OVCAR3 (cell line): ENCODE measurements around the genes MSANTD4 and POGLUT3.

GRCh38 chr11:103908005-103908580, 128.3 kb upstream of the DDI1 start:
- RRBS = no CpG with 5 or more reads among the region's 2 CpGs

- RRBS = no CpG with 5 or more reads among the region's 3 CpGs
Observed at GRCh38 chr11:103929381-103929916, 107.0 kb upstream of the DDI1 start.

- RRBS = no CpG with 5 or more reads among the region's 1 CpG
Observed at GRCh38 chr11:104413963-104414271, 250.0 kb upstream of the PDGFD start.

DNA sequence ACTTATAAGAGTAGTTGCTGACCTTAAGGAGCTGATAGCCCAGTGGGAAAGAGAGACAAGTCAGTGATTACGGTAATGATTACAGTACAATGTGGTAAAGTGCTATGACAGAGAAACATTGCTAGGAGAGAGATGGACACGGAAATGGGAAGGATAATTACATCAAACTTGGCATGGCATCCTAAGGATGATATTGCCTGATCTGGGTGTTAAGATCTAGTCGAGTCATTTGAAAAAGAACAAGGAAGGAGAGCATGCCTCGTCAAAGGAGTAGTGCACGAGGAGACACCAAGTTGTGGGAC, 7.9 kb downstream of the GRIA4 start:
- RRBS = no CpG with 5 or more reads among the region's 5 CpGs

GRCh38 chr11:106021608-106022901, at the start of gene MSANTD4:
TSS of gene MSANTD4 (minus strand) at chr11:106022240.
- RRBS = 4% methylated on average over 24 of the region's 61 CpGs

DNA sequence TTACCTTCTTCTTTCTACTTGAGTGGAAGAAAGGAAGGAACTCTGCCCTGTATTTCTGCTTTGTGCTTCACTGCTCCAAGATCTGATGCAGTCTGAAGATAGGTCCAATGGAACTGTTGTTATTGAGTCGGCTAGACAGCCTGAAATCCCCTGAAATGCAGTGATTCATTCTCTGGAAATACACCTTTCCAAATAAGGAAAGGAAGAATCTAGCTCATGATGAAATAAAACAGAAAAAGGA, 322.8 kb downstream of the GUCY1A2 start:
- RRBS = no CpG with 5 or more reads among the region's 1 CpG

- RRBS = no CpG with 5 or more reads among the region's 4 CpGs
Observed at GRCh38 chr11:106733577-106733877, 284.7 kb downstream of the GUCY1A2 start.

DNA sequence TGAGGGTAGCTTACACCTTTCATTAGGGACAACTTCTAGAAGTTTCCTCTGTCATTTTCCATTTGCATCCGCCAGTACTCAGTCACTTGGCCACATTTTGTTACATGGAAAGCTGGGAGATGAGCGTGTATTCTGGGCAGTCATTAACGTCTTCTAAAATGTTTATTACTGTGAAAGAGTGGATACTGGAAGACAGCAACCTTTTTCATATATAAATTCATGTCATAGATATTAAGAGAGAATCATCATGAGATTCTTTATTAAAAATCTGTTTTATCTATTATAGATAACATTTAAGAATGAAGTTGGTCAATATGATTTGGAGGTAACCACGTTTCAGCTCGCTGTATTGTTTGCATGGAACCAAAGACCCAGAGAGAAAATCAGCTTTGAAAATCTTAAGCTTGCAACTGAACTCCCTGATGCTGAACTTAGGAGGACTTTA, 26.1 kb upstream of the ACAT1 start:
- RRBS = no CpG with 5 or more reads among the region's 5 CpGs

GRCh38 chr11:108200043-108200625, 22.3 kb downstream of the NPAT start:
- RRBS = no CpG with 5 or more reads among the region's 4 CpGs

- RRBS = 4% methylated on average over 31 of the region's 87 CpGs
Observed at GRCh38 chr11:108497957-108498789, at the start of gene POGLUT3. TSS of gene POGLUT3 (minus strand) at chr11:108498384.

GRCh38 chr11:109946202-109946884, 146.8 kb upstream of the ZC3H12C start:
- RRBS = no CpG with 5 or more reads among the region's 9 CpGs

DNA sequence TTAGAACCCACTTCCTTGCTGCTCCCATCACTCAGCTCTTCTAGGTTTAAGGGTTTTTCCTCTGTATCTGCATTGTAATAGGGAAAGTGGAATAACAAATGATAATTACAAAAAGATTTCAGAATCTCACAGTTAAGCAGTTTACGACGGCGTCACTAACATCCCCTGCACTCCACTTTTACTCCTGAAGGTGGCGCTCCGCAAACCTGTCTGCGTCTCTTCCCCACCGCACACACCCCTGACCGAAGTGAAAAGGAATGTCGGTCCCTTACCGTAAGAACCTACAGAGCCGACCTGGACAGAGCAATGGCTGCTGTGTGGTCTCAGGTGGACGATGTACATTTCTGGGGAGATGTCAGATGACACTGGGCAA, 80.9 kb downstream of the ZC3H12C start:
- RRBS = no CpG with 5 or more reads among the region's 12 CpGs

GRCh38 chr11:110237451-110237846, 59.0 kb downstream of the RDX start:
- RRBS = no CpG with 5 or more reads among the region's 8 CpGs

GRCh38 chr11:110257571-110258328, 38.7 kb downstream of the RDX start:
- RRBS = no CpG with 5 or more reads among the region's 3 CpGs

- RRBS = no CpG with 5 or more reads among the region's 3 CpGs
Observed at GRCh38 chr11:110376461-110376907, 53.3 kb upstream of the FDX1 start.

DNA sequence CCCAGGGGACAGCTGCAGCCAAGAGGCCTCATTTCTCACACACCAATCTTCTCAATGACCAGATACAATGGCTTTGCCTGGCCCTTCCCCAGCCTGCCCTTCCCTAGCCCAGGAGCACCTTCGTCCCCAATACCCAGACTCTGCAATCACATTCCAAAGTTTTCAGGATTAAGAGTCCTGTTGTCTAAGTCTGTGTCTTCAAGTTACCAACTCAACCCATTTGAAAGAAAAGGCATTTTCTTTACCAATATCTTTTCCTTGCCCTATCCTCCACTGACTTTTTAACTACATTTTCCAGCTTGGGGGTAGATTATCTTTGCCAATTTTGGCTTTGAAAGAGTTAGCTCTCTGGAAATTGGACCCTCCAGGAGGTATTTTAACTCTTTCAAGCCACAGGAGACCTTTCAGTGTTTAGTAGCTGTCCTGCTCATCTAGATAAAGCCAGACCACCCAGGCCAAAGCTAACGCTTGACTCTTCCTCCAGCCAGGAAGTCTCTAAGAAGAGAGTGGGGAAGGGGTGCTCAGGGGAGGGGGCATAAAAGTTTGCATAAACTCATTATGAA, 235.2 kb upstream of the ARHGAP20 start:
- RRBS = no CpG with 5 or more reads among the region's 2 CpGs

DNA sequence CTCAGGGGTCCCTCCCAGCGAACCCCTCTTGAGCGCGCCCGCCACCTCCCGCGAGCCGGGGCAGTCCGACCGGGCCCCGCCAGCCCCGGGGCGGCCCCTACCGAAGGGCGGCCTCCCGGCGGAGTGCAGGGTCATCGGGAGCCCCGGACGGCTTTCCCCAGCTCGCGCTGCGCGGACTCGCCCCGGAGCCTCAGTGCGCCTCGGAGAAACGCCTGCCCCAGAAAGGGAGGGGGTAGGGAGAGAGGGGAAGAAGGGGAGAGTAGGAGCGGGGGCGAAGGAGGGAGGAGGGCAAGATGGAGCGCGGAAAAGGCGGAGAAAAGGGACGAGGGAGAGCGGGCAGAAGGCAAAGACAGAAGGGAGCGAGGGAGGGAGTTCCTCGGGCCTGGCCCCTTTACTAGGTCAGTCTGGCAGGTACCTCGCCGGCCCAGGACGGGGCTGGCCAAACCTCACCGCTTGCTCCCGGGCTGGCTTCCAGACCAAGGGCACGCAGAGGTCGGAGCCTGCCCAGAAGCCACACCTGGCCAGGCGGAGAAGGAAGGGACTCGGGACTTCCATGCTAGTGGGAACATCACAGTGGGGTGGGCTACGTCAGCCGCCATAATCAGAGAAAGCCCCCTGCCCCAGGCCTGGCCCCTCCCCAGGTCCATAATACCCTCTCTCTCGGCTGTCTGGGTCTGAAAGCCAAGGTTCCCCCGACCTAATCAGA, 1.3 kb downstream of the POU2AF3 start:
- RRBS = 6% methylated on average over 17 of the region's 50 CpGs

- RRBS = no CpG with 5 or more reads among the region's 7 CpGs
Observed at GRCh38 chr11:111351267-111351801, 27.7 kb downstream of the POU2AF1 start.

- RRBS = no CpG with 5 or more reads among the region's 13 CpGs
Observed at GRCh38 chr11:111367357-111368027, 11.6 kb downstream of the POU2AF1 start.